Endothelial cell (in vitro differentiated cells): ENCODE results near the genes TMC5, ACSM2A and ZP2.

GRCh38 chr16:17458113-17458860 is 12.5 kb downstream of the XYLT1 start:
- PRO-cap = no peak

- PRO-cap = no peak
Observed at GRCh38 chr16:17468418-17468904, 2.3 kb downstream of the XYLT1 start.

DNA sequence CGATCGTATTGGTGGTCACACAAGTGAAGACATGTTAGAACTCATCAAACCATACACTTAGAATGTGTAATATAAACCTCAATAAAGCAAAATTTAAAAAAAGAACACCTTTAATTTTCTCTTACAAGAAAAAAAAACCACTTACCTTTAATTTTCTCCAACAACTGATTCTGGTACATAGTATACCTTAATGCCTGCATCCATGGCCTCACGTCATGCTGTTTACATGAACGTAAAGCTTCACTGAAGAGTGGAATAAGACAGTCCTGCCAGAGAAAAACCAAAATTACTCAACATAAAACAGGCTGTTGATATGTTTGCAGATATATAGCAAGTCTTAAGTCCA is 56.6 kb upstream of the ARL6IP1 start:
- PRO-cap = no peak

- PRO-cap = no peak
Observed at GRCh38 chr16:18861147-18861928, 60.0 kb upstream of the ARL6IP1 start.

- PRO-cap = no peak
Observed at GRCh38 chr16:19127341-19127565, 13.5 kb downstream of the ITPRIPL2 start.

DNA sequence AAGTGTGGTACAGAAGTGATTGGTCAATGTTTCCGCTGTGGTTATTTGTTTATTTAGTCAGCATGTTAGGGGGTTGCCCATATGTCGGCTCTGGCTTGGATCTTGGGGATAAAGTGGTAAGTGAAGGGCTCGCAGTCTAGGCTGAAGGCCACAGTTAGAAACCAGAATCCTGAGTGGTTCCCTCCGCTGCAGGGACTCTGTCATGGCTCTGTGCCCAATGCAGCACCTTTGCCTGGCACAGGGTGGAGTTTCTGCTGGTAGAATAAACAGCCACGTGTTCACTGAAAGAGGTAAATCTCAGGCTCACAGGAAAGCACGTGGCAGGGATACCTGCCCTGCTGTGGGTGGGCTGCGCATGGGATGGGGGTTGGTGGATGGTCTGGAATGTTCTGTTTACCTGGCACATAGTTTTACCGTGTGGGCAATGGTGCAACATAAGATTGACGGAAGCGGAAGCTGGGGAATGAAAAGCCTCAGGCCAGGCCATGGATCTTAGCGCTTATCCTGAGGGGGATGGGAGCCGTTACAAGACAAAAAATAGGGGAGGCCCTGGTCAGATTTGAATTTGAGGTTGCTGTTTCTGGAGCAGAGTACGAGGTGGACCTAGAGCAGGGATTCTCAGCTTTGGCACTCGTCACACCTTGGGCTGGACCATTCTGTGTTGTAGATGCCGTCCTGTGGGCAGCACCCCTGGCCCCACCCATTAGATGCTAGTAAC is 35.6 kb downstream of the SYT17 start:
- PRO-cap = no peak

GRCh38 chr16:19417316-19418429 is at the start of gene TMC5:
Gene TMC5 (plus strand): TSS chr16:19417883.
- PRO-cap = no peak

DNA sequence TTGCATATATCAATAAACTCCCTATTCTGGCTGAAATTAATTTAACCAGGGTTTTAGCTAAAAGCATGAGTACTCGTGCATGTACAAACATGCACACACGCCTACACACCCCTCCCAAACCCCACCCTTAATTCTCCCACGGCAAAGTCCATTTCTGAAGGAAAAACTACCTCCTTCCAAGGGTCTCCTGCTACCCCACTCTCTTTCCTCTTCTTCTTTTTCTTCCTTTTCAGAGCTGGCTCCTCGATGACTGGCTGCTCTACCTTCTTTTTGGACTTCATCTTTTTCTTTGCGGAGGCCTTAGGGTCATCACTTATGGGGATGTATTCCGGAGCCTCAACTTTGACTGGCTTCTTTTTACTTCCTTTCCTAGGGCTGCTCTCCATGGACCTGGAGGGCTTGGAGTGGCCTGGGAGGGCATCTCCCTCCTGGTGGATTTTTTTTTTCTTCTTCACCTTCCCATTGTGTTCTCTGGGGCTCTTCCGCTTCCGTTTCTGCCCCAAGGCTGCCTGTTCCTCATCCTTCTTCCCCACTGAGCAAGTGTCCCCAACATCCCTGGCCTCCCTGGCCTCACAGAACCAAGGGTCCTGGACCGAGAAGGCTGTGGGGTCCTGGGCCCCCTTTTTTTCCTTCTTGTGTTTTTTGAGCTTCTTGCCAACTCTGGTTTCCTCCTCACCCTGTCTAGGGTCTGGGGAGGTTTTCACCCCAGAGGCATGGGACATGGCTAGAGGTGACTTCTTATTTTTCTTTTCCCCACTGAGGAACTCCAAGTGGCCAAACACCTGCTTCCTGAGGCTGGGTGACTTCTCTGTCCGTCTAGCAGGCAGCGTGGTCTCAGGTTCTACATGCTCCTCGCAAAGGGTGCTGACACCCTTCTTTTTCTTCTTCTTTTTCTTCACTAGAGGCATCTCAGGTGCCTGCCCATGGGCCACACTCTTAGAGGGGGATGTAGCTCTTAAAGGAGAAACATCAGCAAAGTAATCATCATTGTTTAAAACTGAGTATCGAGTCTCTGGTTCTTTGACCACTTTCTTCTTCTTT is 3.8 kb downstream of the KNOP1 start:
- PRO-cap = no peak

DNA sequence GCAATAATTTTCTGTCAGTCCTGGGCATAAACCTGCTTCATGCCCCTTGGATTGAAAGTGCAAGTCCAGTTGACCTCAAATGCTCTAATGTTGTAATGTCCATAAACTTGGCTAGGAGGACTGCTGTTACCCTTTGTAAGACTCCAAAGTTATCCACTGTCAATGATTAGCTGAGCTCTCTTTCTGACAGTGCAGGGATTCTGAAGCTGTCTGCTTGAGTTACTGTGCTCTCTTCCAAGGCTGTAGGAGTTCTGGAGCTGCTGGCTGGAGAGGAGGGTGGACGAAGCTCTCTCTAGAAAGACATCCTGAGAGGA is at the start of gene ACSM2A:
ACSM2A (plus strand) TSS at position 162 of the 314 bp plus-strand sequence.
- PRO-cap = no peak

DNA sequence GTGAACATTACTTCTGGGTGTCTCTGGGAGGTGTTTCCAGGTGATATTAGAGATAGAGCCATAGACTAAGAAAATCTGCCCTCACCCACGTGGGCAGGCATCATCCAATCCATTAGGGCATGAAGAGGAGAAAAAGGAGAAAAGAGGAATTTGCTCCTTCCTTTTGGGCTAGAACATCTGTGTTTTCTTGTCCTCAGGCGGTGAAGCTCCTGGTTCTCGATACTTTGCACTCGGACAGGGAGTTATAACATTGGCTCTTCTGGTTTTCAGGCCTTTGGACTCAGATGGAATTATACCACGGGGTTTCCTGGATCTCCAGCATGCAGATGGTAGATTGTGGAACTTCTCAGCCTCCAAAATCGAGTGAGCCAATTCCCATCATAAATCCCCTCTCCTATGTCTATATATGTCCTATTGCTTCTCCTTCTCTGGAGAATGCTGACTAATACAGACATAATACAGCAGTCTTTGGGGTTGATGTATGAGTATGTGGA is 9.9 kb upstream of the ACSM2B start:
- PRO-cap = no peak

DNA sequence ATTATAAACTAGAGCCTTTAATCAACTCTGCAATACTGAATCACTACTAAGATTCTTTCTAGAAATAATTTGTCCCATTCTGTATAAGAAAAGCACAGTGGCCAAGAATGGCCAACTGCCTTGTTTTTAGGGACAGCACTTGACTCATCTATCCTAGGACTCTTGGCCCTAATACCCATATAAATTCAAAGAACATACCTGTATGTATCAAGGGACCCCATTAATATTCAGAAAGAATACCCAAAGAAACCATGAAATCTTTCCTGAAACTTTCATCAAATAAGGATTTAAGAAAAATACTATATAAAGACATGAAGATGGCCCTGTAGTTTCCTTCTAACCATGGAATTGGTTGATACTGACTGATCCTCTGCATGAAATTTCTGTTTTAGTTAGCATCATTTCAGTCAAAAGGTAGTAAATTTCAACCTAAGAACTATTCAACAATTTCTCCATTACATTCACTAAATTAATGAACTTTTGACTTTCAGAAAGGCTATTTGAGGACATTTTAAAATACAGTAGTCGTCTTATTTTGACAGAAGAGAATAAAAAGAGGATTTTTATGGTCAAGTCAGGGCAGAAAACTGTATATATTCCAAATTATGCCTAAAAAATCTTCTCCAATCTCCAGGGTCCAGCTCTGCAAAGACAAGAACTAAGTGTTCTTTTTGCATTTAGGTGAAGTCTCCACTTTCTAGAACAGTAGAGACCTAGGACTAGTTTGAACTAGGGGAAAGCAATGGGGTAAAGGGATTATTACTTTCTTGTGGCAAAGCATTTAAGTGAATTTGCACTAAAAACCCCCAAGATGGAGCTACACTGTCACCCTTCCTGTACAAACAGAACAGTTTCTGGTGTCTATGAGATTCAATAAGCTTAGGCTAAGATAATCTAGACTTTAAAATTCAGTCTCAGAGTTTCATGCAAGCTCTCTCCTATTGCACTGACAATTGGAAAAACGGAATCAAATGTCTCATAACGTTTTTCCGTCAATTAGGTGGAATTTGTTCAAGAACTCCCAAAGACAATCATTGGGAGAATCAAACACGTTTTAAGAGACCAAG is 9.4 kb downstream of the THUMPD1 start:
- PRO-cap = no peak

DNA sequence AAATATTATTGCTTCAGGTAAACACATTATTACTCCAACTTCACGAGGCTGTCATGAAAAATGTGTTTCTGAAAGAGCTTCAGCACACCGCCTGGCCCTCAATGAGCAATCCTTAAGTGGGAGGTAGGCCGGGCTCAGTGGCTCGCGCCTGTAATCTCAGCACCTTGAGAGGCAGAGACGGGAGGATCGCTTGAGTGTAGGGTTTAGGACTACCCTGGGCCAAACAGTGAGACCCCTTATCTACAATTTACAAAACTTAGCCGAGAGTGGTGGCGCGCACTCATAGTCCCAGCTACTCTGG is 811 bp downstream of the THUMPD1 start:
- PRO-cap = no peak

- PRO-cap = no peak
Observed at GRCh38 chr16:20897977-20898750, 2.0 kb downstream of the DCUN1D3 start.

- PRO-cap = no peak
Observed at GRCh38 chr16:20905948-20906889, 5.6 kb downstream of the LYRM1 start.

GRCh38 chr16:20910486-20911192 is 10.1 kb downstream of the LYRM1 start:
- PRO-cap = bidirectional peak, plus-strand start at chr16:20911029, minus-strand start at chr16:20910880

DNA sequence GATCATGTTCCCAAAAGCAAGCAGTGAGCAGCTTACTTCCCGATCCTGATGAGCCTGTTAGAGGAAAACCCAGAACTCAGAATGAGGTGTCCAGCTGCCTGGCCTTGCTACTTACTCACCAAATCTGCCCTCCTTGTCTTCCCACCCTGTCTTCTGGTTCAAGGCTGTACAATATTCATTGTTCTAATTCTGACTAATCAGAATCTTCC is 10.8 kb downstream of the LYRM1 start:
- PRO-cap = no peak

DNA sequence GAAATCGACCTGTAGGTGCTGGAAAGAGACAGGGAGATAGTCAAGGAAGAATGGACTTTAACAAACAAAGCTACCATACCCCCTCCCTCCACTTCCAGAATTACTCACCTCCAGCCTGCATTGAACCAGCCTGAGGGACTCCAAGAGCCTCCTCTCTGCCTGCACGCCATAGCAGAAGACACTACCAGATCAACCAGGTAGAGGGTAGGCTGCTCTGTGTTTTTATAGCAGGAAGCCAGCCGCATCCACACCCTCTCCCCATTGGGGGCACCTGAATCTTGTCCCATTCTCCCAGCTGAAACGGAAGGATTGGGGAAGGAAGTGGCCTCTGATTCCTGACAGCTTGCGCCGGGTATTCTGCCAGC is at the start of gene ZP2:
ZP2 (minus strand) TSS at position 197 of the 365 bp plus-strand sequence.
- PRO-cap = no peak

DNA sequence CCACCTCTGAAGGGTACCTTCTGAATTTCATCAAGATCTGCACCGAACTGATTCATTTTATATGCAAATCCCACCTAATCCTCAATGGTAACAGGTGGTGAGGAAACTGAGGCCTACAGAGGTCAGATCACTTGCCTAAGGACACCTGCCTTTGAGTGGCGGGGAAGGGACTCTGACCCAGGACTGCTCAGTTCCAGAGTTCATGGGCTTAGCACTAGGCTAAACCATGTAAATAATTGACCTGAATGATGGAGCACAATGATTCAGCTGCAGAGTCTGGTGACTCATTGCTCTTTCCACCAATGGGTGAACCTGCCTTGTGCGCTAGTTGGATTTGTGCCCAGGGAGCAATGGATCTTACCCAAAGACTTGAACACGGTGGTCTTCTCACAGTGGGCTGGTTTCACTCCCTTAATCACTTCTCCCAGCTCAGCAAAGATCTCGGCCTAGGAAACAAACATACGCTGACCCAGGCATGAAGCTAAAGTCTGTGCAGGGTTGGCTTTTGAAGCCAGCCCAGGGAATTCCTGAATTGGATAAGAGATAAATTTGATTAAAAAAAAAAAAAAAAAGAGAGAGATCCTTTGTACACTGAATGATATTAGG is 17.1 kb downstream of the CRYM start:
- PRO-cap = no peak

DNA sequence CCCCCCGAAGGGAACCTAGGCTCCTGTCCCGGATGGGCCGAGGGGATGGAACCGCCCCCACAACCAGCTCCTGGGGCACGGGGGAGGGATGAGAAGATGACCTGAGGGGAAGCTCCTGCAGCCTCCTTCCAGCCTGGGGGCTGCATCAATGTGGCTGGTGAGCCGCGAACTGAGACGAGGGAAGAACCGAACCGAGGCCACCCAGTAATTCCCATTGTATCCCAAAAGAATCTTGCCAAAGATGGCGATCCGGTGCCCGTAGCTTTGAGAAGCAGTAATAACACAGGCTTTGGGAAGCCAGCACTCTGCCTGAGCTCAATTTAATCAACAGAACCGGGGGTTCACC is 78.6 kb upstream of the METTL9 start:
- PRO-cap = no peak

GRCh38 chr16:21819969-21820787 is 37.4 kb downstream of the NPIPB4 start:
- PRO-cap = unidirectional peak, plus-strand start at chr16:21820029; bidirectional peak, plus-strand start at chr16:21820263, minus-strand start at chr16:21820099; bidirectional peak, plus-strand start at chr16:21820484, minus-strand start at chr16:21820395